Karpas-422 (cell line): ENCODE measurements around a stretch of chr6.

DNA sequence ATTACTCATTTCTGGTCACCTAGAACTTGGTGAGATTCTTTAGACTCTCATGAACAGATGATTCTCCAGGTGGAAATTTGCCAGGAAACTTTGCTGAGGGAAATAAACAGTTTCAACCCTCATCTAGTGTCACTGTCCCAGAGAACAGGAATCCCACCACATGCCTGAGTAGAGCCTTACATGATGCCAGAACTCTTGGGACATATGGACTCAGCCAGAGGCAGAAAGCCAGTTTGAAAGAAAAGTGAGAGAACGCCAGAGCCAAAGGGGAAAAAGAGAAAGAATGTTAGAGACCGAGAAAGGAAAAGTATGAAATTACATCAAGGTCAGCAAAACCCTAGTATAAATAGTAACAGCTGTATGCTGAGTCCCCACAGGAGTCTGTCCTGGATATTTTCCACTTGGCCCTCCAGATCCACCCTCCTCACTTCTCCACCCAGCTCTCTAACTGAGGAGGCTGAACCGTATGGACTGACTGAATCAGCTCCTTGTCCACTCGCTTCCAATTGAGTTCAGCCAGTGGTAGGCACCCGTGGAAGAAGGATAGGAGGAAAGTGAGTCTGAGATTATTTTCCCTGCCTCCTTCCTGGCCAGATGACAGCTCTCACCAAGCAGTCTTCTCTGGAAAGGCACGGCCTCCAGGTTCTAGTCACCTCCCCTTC, 127.6 kb upstream of the COL21A1 start:
- PRO-cap, result no peak
- RAMPAGE, long total RNA, result no peak

GRCh38 chr6:56475978-56476356, 228.6 kb upstream of the COL21A1 start:
- PRO-cap, result no peak
- RAMPAGE, long total RNA, result no peak

DNA sequence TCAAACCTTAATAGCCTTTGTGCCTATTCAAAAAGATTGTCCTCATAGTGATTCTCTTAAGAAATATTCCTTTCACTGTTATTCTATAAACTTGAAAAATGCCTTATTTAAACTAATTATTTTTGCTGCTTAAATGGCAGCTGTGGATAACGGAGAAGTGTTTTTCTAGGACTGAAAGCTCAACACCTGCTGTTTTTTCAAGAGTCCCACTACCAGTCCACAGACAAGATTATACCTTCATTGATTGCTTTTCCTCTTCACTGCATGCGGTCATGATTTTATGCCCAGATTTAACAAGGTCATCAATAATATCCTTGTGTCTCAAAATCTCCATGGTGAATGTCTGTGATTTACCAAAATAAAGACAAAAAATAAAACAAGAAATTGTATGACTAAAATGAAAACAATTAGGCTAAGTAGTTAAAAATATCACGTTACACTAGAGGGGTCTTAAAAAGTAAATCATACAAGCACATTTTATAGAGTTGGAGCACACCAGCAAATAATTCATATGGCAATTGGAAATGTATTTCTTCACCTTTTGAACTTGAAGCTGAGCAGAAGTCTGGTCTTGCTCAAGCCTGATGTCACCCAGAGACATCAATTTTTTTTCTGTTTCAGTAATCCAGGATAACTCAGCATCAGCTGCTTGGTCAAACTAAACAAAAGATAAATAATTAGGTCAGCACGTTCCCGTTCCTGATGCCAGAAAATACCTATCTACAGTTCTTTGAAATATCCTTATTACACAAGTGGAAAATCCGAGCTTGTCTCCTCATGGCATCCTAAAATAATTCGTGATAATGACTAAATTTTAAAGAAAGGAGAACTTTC, 269.8 kb upstream of the COL21A1 start:
- PRO-cap, result no peak
- RAMPAGE, long total RNA, result no peak

DNA sequence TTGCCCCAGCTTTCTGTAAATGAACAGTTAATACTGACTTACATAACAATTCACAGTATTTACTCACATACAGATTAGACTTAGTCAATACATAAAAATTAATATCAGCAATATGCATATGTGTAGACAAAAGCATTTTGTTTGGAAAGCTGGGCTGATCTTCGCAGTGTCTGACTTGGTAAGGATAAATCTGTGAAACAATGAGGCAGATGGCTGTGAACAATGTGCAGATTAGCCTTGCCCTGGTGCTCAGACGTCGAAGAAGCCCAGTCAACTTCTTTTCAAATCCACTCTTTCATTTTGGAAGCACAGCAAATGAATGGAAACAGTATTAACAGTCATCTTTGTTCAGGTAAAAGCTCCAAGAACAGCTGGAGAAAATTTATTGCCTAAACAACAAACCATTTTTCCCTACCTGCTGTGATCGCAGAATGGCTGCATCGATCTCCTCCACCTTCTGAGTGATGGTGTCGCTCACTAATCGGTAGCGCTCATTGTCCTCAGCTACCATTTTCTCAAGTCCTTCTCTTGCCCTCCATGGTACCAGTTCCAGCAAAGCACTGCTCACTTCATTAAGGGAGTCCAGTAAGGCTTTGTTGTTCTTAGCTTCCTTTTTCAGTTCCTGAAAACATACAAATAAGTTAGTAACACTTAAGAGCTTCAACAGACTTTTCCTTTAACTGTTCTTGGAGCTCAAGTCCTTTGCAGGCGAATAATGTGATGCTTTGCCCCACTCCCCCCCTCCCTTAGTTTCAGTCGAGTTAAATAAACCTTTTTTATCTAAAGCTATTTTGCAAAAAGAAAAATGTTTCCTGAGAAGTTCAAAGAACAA, 278.8 kb upstream of the COL21A1 start:
- PRO-cap, result no peak
- RAMPAGE, long total RNA, result no peak

DNA sequence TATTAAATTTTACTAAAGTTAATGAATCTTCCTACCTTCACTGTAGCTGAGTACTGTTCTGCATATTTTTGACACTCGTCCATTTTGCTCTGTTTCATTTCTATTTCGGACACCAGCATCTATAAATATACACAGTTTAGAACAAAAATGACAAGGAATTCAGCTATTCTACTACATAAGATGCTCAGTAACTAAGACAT, 327.6 kb downstream of the DST start:
- PRO-cap, result no peak
- RAMPAGE, long total RNA, result no peak

- PRO-cap, result no peak
- RAMPAGE, long total RNA, result no peak
Observed at GRCh38 chr6:56692194-56693136, 262.2 kb downstream of the DST start.

DNA sequence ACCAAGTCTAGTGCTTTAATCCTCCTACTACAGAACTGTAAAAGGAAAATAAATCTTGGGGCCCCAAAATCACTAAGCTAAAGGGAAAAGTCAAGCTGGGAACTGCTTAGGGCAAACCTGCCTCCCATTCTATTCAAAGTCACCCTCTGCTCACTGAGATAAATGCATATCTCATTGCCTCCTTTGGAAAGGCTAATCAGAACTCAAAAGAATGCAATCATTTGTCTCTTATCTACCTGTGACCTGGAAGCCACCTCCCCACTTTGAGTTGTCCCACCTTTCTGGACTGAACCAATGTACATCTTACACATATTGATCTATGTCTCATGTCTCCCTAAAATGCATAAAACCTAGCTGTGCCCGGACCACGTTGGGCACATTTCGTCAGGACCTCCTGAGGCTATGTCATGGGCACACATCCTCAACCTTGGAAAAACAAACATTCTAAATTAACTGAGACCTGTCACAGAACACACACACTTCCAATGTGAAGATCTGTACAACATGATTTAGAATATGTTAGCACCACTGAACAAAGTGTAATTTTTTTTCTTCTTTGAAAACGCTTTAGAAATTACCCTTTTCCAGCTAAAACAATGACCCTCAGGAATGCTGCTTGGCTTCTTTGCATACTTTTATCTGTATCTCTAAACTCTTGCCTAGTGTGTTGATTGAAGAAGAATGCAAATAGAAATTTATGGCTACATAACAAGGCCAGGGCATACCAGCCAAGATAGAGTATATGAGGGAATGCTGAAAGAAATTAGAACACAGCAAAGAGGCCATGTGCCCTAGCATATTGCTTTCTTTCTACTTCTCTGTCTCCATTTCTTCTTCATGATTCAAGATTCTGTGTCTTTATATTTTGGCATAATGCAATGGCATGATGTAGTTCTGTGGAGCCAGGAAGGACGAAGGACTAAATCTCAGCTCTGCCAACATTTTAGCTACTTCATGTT, 227.4 kb downstream of the DST start:
- PRO-cap, result no peak
- RAMPAGE, long total RNA, result no peak

GRCh38 chr6:56840799-56841342, 113.8 kb downstream of the DST start:
- PRO-cap, result no peak
- RAMPAGE, long total RNA, result no peak

- PRO-cap, result no peak
- RAMPAGE, long total RNA, result no peak
Observed at GRCh38 chr6:56843508-56844112, 111.0 kb downstream of the DST start.

GRCh38 chr6:56851138-56851721, 103.4 kb downstream of the DST start:
- PRO-cap, result no peak
- RAMPAGE, long total RNA, result no peak

- PRO-cap, result bidirectional peak, plus-strand start at chr6:57172798, minus-strand start at chr6:57172532
- RAMPAGE, long total RNA, result no peak
Observed at GRCh38 chr6:57172445-57172981, 387 bp downstream of the BAG2 start.

GRCh38 chr6:57172982-57173628, 979 bp downstream of the BAG2 start:
- PRO-cap, result no peak
- RAMPAGE, long total RNA, result no peak

DNA sequence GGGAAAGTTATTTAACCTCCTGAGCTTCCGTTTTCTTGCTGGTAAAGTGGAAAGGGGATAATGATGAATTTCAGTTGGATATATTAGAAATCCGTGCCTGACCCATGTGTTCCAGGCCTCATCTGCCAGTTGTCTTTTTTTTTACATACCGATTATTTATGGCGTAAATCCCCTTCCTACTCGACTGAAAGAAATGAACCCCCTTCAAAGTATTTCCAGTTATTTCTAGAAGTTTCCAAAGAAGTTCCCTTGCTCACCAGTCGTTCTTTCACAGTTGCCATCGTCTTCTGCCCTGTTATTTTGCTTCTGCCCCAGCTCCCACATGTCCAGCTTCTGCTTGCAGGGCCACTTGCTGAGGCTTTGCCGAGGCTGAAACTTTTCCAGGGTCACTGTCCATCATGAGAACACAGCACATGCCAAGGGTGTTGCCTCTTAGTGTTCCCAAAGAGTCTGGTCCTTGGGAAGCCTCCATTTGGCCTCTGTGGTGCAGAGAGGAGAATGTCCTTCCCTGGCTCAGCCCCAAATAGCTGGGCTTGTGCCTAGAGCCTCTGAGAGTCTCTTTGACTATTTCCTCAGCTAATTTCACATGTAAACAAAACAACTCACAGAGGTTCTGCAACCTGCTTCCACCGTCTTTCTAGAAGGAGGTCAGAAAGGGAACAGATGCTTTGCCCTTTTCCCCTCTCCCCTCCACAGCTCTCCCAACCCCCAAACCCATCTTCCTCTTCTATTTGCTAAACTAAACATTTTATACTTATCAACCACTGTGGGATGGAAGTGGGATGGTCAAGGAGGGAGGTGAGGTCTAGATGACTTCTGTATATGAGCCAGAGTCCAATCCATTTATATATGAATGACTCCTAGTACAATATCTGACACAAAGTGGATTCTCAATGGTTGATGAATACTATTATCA, 40.3 kb upstream of the RAB23 start:
- PRO-cap, result no peak
- RAMPAGE, long total RNA, result no peak

DNA sequence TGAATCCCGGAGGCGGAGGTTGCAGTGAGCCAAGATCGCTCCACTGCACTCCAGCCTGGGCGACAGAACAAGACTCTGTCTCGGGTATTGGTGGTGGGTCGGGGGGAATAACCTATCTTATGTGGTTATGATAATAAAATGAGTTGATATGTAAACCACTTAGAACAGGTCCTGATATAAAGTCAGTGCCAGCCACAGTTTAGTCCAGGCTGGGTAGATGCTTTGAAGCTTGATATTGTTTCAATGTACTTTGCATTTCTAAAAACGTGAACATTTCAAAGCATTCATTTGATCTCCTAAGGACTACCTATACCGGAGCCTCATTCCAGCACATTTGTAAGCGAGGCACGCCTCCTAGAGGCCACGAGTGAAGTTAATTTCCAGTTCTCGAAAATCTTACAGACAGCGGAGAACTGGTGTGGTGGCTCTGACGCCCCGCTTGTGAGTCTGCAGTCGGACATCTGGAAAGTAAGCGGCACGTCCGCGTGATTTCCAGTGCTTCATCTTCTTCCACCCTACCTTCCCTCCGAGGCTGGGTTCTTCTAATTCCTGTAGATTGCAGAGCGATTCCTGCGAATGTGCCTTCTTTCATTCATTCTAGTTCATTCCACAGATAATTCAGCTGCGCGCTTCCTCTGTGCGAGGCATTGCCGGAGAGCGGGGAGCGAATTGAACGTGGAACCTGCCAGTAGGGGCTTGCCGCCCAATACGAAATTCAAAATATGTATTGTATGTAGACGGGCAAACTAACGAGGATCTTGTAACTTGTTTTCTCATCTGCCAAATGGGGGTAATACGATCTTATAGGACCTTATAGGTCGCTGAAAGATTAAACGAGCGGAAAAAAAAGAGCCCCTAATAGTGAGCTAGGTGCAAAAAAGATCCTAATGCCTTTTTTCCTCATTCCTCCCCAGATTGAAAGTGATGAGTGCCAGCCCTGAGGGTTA, 827 bp upstream of the PRIM2 start:
- PRO-cap, result no peak
- RAMPAGE, long total RNA, result no peak

- PRO-cap, result no peak
- RAMPAGE, long total RNA, result no peak
Observed at GRCh38 chr6:63426664-63427378, 107.0 kb upstream of the LGSN start.

DNA sequence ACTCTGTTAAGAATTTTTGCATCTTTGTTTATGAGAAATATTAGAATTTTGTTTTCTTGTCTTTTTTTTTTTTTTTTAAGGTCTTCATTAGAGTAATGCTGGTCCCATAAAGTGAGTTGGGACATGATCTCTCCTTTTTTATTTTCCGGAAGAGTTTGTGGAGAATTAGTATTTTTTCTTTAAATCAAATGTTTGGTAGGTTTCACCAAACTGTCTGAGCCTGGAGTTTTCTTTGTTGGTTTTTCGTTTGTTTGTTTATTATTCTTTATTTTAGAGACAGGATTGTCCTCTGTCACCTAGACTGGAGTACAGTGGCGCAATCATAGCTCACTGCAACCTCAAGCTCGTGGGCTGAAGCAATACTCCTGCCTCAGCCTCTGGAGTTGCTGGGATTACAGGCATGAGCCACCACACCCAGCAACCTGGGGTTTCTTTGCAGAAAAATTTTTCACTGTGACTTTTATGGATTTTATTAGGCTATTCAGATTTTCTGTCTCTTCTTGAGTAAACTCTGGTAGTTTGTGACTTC, 120.2 kb upstream of the PTP4A1 start:
- PRO-cap, result no peak
- RAMPAGE, long total RNA, result no peak

DNA sequence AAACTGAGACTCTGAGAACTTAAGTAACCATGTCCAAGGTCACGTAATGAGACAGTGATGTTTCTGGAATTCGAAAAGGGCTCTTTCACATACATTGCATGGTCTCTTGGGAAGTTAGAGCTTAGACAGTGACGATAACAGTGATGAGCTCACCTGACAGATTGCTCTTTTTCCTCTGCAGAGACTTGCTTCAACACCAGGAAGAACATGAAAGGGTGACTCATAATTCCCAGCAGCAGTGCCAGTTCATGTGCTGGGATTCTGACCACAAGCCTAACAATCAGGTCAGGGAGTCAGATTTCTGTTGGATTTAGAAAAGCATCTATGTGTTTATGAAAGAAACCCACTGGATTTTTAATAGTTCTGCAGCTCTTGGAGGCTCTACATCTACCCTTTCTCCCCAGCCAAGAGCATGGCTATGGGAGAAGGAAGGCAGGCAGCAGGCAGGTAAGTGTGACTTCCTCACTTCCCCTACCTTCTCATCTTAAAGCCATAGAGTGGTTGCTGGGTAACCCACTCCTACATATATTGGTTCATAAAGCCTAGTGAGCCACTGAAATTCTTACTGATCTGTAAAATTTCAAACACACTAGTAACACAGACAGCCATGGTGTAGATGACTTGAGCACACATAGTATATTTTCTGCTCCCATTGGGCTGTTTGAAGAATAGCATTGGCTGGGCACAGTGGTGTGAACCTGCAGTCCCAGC, 44.5 kb upstream of the PTP4A1 start:
- PRO-cap, result no peak
- RAMPAGE, long total RNA, result no peak

GRCh38 chr6:63570375-63570948, 1.8 kb upstream of the PTP4A1 start:
- PRO-cap, result no peak
- RAMPAGE, long total RNA, result no peak

- PRO-cap, result no peak
- RAMPAGE, long total RNA, result no peak
Observed at GRCh38 chr6:63646350-63647038, 10.9 kb downstream of the PHF3 start.

GRCh38 chr6:68575866-68576446, 59.1 kb upstream of the ADGRB3 start:
- PRO-cap, result no peak
- RAMPAGE, long total RNA, result no peak